Bronchus fibroblast of lung (primary cell): Measurements from ENCODE around the gene GGPS1.

GRCh38 chr1:234639240-234639543 is 29.2 kb upstream of the IRF2BP2 start:
- RAMPAGE, long total RNA: no peak

- RAMPAGE, long total RNA: no peak
Measured at GRCh38 chr1:234658112-234658700, 48.2 kb upstream of the IRF2BP2 start.

GRCh38 chr1:234675949-234676690 is 66.1 kb upstream of the IRF2BP2 start:
- RAMPAGE, long total RNA: no peak

DNA sequence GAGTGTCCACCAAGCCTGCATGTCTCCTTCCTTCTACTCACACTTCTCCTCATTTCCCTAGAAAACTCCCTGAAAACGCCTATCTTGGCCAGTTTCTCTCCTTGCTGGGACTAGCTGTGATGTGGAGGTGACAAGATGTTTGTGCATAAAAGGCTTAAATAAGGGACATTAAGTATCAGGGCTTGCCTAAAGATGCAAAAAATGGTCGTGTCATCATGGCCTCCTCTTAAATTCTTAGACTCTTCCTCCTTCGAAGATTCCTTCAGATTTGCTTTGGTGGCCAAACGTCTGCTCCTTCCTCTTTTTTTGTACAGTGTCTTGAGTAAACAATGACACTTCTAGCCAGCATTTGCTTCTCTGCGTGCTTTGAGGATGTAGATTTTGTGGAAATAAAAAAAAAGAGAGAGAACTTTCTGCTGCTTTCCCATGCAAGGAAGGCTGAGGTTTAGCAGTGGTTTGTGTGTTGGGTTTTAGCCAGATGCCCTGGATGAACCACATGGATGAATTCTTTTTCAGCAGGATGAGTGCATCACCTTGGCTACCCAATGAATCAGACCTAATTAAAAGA is 239.2 kb upstream of the IRF2BP2 start:
- RAMPAGE, long total RNA: no peak

DNA sequence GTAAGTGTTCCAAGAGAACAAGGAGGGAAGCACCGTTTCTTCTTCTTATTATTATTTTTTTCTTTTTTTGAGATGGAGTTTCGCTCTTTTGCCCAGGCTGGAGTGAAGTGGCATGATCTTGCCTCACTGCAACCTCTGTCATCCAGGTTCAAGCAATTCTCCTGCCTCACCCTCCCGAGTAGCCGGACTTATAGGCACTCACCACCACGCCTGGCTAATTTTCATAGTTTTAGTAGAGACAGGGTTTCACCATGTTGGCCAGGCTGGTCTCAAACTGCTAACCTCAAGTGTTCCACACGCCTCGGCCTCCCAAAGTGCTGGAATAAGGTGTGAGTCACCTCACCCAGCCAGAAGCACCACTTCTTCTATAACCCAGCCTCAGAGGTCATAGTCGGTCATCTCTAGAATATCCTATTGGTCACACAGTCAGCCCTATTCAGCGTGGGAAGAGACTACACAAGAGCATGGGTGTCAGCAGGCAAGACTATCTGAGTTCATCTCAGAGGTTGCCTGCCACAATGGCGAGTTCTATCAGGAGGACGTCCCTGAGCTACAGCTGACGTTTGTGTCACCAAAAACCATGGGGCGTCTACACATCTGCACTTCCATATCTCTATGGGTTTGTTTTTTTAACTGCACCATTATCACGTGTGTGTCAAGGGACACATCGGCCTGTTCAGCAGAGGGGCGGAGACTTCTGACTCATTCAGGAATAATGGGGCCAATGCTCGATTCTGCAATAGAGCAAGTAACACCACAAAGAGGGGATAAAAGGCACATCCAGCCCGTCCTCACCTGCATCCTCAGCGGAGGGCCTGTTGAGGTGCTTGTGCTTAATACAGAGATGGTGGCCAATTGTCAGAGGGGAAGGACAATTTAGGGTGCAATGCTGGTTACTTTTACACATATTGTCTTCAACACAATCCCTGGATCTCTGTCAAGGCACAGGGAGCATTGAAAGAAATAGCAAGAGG is 256.2 kb upstream of the IRF2BP2 start:
- RAMPAGE, long total RNA: no peak

DNA sequence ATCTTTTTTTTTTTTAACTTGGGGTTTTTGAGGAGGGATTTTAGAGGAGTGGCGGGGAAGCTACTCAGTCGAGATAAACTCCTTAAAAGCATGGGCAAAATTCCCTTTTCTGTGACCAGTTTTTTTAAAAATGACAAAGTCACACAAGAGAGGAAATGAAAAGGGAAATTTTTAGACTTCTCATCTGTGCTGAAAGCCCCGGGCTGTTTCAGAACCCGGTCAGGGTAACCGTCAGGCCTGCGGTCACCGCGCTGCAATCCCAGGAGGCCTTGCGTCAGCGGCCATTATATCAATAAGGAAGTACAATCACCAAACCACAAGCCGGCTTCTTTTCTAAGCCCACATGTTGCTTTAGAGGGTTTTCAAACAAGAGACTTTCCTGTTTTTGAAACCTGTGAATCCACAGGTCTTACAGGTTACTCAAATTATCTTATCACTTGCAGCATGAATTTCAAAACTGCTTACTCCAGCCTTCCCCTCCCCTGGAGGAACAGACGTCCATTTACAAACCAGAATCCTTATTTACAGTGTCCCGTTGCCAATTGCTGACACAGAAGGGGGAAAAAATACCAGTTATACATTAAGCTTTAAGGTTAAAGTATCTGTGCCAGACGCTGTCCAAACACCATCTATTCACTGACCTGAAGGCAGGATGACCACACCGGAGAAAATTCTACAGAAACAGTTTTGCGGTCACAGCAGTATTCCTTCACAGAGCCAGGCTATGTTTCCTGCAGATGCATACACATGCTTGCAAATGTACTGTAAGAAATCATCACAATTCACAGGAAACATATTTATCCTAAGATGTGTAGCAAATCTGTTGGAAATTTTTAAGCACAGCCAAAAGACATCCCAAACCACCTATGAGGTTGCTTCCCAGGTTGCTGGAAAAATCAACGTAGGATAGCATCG is 165.3 kb downstream of the TOMM20 start:
- RAMPAGE, long total RNA: no peak

DNA sequence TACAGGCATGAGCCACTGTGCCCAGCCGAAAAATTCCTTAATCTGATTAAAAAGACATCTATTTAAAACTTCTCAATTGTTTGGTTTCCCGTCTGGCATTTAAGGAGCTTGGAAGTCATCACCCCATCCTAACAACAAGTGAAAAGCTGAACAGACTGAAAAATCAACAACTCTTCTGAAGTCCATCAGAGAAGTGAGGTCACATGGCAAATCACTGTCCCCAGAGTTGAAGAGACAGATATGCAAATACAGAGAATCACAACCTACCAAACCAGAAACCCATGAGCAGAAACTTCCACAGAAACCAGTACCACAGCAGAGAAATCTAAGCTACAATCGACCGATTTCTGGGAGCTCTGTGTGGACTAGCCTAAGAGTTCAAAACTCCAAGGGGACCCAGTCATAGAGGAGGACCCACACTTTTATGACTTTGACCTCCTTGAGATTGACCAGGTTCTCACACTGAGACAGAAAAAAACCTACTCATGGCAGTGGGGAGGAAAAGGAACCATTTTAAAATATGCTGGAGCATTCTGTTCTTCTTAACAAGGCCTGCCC is 93.8 kb downstream of the TOMM20 start:
- RAMPAGE, long total RNA: no peak

DNA sequence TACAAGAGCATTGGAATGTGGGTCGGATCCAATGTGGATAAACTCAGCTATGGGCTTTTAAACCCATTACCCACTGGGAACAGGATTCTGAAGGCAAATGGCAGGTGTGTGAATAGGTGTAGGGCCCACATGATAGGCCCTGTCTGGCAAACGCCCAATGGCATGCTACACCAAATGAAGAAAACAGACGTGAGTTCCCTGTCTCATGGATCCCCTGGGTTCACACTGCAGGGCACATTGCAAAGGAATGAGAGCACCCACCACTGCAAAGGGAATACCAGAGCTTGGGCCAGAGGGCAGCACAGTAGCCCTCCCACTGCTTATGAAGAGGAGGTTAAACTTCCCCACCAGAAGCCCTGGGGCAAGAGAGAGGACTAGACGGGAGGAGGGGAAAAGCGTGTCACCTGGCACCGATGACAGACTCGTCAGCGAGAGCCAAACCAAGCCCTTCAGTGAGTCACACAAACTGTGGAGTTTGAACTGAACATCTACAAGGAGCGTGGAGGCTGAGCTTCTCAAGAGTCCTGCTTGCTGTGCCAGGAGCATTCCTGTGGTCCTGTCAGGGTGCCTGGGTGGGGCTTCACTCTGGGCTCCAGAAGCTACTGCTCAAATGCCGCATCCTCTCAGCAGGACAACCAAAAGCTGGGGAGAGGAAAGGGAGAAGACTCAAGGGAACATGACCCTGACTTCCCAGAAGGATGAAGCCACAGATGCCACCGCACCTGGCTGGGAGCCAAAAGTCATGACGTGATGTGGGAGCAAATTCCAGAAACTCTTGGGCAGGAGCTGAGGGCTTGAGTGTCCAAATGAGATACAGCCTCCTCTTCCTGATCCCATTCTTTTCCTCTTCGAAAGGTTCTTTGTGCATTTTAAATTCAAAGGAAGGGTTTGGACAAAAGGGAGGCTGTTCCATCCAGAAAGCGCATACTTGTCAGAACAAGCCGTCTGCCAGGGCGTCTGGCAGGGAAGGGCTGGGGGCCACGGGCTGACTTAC is 61.0 kb downstream of the TOMM20 start:
- RAMPAGE, long total RNA: no peak

- RAMPAGE, long total RNA: no peak
Measured at GRCh38 chr1:235069407-235070768, 58.7 kb downstream of the TOMM20 start.

- RAMPAGE, long total RNA: no peak
Measured at GRCh38 chr1:235076084-235076363, 52.6 kb downstream of the TOMM20 start.

DNA sequence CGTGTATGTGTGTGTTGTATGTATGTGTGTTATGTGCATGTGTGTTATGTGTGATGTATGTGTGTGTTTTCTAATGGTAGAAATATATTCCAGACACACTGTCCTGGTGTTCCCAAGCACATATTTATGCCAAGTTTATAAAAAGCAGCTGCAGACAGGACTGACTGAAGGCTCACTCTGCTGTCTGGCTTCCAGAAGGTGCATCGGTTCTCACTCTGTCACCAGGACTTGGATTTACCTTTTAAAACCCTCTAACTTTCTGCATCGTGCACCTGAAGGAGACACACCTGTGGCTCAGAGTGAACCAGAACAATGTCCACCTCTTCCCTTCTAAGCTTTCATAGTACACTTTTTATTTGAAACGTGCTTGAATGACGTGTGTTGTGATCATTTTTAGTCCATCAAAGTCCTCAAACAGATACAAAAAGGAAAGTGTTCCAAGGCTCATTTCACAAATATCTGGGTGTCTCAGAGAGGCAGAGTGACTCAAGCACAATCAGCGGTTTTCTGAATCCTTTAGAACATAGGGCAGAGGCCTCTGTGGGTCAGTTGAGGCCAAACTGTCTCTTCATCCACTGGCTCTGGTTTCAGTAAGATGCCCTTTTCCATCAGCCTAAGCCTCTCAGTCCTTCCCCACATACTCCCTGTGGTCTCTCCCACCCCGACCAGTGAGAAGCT is 49.8 kb downstream of the TOMM20 start:
- RAMPAGE, long total RNA: no peak

DNA sequence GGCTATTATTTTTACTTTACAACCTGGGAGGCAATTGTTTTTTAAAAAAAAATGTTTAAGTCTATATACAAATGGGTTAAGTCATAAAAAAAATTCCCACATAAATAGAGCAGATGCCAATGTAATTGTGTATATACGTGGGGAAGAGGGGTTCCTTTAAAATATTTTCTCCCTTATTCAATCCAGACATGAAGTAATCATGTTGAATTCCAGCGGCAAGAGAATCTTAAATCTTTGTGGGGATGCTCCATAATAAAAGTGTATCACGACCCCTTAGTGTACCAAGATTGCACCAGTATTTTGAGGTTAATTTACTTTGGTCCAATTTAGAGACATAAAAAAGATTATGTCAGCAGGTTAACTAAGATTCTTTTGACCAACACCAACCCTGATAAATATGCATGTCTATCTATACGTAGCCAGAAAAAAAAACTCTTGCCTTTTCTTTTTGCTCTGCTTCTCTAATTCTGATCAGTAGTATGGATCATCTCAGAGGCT is 62.0 kb downstream of the ARID4B start:
- RAMPAGE, long total RNA: no peak

DNA sequence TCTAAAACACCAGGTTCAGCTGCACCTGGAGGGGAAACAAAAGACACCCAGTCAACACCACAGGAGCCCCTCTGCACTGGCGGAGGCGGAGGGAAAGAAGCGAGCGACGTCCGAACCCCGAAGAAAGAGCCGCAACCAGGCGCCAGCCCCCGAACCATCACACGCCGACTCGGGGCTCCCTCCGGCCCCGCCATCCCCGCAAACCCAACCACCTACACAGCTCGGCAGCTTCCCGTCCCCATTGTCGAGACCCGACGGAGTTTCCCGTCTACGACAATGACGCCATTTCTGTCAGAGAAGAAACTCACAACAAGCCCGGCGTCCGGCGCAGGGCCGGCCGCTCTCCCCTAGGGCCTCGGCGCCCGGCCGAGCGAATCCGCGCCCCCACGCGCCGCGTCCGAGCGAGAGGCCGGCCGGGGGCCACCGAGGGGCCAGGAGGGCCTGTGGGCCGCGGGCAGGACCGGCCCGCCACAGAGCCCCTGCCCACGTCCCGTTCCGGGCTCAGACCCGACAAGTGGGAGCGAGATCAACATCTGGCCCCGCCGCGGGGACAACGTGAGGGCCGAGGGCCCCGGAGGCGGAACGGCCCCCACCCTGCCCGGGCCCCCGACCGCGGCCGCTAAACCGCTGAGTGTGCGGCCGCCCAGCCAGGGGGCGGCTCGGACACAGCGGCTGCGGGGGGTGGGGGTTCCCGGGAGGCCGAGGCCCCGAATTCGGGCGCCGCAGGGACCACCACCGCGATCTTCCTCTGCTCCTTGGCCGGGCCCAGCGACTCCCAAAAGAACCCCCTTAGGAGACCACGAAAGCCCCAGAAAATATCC is 825 bp downstream of the ARID4B start:
- RAMPAGE, long total RNA: no peak

GRCh38 chr1:235328384-235329111 is at the start of gene GGPS1:
Gene GGPS1, plus strand, starts transcription at chr1:235328570.
- RAMPAGE, long total RNA: start-site peak on the plus strand at chr1:235328568-235328575, 208 and 75 reads in 2 replicates

- RAMPAGE, long total RNA: no peak
Measured at GRCh38 chr1:235489556-235490367, 14.5 kb downstream of the B3GALNT2 start.

DNA sequence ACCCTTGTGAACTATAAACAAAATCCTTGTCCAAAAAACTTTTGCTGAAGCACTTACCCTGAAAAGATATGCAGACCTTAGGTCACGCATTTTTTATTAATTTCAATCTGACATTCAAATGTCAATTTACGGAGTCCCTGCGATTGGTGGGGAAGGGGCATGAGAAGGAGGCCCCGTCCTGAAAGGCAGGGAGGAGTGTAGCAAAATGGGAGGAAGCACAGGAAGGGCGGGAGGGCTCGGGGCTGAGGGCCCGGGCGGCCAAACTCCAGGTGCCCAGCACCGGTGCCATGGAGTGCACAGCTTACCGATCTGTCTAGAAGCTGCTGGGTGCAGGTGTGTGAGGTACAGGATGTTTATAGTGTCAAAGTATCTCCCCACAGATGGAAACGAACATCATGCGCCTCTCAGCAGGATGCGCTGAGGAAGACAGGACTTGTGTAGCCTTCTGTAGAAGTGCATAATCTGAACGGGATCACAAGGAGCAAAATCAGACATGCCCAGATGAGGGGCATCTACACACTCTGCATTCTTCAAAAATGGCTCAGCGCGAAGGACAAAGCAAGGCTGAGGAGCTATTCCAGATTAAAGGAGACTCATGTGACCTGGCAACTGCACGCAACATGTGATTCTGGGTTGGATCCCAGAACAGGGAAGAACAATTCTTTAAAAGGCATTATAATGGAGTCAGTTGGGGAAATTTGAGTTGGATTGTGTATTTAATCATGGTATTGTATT is 68.9 kb upstream of the LYST start:
- RAMPAGE, long total RNA: no peak

GRCh38 chr1:236018834-236019707 is 45.8 kb downstream of the NID1 start:
- RAMPAGE, long total RNA: no peak

- RAMPAGE, long total RNA: no peak
Measured at GRCh38 chr1:236027137-236027558, 37.7 kb downstream of the NID1 start.

GRCh38 chr1:236041743-236042479 is 23.0 kb downstream of the NID1 start:
- RAMPAGE, long total RNA: no peak

- RAMPAGE, long total RNA: no peak
Measured at GRCh38 chr1:236065671-236066078, 785 bp upstream of the NID1 start.